Thoracic aorta endothelial cell (primary cell): ENCODE measurements around a stretch of chr3.

GRCh38 chr3:125206934-125207415 is 5.6 kb downstream of the SLC12A8 start:
- CAGE, long polyA plus RNA, result no peak

DNA sequence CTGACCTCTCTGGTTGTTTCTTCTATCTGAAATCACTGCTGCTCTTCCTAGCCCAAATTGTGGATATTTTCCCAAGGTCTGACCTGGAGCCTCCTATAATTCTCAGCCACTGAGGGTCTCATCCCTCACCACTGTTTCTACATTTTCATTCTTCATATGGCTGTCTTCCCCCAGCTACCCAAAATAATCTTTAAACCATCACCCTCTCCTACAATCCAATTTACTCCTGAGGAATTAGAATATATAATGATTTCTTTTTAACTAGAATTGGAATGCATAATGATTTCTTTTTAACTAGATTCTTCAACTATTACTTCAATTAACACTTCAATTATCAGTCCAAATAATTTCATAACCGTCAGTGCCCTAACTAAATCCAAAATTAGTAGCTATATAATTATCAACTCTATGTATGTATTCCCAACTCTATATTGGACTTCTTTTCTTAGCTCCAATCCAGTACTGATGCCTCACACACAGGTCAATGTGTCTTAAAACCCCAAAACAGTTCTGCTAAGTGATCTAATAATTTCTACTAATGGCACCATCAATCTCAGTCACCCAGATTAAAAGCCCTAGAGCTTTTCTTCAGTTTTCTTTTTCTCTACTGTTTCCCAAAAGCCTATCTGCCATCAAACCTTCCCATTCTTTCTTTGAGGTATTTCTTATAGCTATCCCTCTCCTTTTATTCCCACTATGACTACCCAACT is 12.0 kb downstream of the ZNF148 start:
- CAGE, long polyA plus RNA, result no peak

GRCh38 chr3:125363637-125364220 is 11.4 kb downstream of the ZNF148 start:
- CAGE, long polyA plus RNA, result no peak

GRCh38 chr3:125865844-125866513 is 103.0 kb upstream of the ROPN1B start:
- CAGE, long polyA plus RNA, result no peak

DNA sequence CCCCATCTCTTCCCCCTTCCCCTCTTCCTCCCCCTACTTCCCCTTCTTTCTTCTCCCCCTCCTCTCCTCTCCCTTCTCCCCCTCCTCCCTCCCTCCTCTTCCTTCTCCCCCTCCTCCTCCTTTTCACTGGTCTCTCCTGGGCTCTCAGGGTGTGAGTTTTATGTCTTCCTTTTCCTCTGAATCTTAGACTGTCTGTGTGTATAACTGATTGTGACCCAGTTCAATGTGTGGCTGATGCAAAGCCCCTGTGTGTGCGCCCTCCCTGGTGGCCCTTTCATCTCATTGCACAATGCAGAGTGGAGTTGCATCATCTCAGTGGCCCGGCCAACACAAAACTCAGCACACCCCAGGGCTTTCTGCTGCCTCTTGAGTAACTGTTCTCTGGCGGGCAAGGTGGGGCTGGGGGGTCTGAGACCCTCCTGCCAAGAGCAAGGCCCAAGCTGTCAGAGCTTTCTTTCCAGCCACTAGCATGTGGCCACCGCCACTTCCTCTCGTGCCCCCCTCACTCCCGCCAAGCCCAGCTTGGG is 80.5 kb upstream of the ALDH1L1 start:
- CAGE, long polyA plus RNA, result no peak

DNA sequence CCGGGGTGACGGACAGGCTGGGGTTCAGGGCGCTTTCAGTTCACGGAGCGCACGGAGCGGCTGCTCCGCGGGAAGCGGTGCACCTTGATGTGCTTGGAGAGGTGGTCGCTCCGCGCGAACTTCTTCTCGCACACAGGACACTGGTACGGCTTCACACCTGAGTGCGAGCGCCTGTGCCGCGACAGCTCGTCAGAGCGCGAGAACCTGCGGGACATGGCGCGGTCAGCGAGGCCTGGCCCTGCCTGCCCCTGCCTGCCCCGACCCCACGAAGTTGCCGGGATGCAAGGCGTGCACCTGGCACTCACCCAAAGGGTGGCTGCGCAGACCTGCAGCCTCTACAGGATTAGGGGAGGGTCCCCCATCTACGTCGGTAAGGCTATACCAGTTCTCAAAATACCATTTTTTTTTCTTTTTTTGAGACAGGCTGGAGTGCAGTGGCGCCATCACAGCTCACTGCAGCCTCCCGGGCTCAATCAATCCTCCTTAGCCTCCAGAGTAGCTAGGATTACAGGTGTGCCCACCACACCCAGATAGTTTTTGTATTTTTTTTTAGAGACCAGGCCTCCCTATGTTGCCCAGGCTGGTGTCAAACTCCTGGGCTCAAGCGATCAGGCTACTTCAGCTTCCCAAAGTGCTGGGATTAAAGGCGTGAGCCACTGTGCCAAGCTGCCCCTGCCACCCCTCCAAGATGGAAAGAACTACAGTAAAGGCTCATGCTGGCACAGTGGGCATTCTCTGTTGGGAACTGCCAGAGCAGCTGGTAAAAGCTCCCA is 13.3 kb downstream of the KLF15 start:
- CAGE, long polyA plus RNA, result no peak

GRCh38 chr3:126354734-126355199 is 2.4 kb downstream of the KLF15 start:
- CAGE, long polyA plus RNA, result no peak

GRCh38 chr3:126373920-126374683 is 16.9 kb upstream of the KLF15 start:
- CAGE, long polyA plus RNA, result no peak

DNA sequence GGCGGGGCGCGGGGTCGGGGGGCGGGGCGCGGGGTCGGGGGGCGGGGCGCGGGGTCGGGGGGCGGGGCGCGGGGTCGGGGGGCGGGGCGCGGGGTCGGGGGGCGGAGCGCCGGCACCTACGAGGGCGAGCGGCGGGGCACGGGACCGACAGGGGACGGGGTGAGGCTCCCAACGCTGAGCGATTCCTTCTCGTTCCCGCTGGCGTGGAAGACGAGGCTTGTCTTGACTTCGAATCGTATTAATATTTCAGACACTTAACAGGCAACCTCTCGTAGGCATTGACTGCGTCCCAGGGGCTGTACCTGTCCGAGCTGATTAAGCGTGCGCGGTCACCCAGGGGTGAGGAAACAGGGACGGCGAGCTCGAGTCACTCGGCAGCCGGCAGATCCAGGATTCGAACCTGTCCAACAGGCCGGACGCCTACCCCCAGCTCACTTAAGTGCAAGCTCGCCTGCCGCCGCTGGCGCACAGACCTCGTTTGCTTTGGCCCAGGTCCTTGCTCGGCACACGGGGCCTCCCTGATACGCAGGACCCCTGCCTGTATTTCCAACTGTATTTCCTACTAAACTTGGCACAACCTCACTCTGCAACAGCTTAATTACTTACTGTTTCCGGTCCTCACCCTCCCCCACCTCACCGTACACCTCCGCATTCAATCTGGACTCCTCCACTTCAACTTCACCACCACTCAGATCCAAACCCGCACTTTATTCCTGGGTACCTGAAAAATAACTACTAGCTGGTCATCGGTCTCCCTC is 615 bp upstream of the ZXDC start:
- CAGE, long polyA plus RNA, result no peak

- CAGE, long polyA plus RNA, result no peak
These were observed 1.2 kb upstream of the ZXDC start for GRCh38 chr3:126476885-126477383.

GRCh38 chr3:126857924-126858462 is 124.9 kb upstream of the PLXNA1 start:
- CAGE, long polyA plus RNA, result no peak

GRCh38 chr3:126858726-126859113 is 124.2 kb upstream of the PLXNA1 start:
- CAGE, long polyA plus RNA, result no peak

- CAGE, long polyA plus RNA, result no peak
These were observed 45.0 kb upstream of the PLXNA1 start for GRCh38 chr3:126937982-126938345.

DNA sequence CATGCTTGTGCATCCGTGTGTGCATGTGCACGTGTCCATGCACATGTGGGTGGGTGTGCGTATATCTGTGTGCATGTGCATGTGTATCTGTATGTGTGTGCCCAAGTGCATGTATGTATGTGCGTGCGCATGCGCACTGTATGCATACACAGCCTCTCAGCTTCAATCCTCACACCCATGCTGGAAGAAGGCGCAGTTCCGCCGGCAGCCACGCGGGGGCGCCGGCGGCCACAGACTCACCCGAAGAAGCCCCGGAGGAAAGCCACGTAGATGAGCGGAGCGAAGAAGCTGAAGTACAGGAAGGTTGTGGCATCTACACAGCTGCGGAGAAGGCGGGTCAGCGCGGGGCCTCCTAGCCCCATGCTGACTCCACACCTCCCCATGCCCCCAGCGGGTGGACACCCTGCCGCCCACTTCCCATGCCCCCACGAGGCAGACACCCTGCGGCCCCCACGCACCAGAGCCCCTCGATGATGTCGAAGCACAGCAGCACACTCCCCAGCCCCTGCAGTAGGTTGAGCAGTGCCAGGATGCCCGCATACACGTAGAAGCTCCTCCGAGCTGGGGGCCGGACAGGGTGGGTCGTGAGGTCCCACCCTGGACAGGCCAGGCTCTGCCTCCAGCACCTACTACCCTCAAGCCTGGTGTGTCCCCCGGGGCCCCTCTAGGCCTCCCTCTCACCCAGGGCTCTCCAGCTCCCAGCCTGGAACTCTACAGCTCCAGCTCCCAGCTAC is 15.4 kb downstream of the TPRA1 start:
- CAGE, long polyA plus RNA, result no peak

DNA sequence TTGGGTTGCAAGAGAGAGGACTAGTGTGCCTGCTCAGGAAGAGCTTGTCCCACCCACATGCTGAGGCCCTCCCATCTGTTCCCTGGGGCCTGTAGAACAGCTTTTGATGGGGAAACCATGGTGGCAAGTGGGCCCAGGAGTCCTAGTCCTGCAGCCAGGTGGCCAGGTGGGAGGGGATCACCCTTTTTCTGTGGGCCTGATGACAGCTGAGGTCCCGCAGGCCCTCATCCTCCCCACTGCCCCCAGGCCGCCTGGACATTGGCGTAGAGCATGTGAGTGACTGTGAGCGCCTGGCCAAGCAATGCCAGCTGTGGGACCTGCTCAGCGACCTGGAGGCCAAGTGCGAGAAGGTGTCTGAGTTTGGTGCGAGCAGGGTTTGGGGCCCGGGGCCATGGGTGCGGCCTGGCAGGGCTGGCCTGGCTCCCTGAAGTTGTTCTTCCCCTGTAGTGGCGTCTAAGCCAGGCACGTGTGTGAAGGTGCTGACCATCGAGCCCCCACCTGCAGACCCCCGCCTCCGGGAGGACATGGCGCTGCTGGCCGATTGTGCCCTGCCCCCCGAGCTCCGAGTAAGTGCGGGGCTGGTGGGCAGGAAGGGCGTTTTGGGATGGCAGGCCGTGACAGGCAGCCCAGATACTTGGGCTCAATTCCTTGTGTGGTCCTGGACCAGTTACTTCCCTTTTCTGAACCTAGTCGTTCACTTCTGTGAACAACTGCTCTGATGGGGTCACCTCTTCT is 4.1 kb downstream of the ABTB1 start:
- CAGE, long polyA plus RNA, result no peak

DNA sequence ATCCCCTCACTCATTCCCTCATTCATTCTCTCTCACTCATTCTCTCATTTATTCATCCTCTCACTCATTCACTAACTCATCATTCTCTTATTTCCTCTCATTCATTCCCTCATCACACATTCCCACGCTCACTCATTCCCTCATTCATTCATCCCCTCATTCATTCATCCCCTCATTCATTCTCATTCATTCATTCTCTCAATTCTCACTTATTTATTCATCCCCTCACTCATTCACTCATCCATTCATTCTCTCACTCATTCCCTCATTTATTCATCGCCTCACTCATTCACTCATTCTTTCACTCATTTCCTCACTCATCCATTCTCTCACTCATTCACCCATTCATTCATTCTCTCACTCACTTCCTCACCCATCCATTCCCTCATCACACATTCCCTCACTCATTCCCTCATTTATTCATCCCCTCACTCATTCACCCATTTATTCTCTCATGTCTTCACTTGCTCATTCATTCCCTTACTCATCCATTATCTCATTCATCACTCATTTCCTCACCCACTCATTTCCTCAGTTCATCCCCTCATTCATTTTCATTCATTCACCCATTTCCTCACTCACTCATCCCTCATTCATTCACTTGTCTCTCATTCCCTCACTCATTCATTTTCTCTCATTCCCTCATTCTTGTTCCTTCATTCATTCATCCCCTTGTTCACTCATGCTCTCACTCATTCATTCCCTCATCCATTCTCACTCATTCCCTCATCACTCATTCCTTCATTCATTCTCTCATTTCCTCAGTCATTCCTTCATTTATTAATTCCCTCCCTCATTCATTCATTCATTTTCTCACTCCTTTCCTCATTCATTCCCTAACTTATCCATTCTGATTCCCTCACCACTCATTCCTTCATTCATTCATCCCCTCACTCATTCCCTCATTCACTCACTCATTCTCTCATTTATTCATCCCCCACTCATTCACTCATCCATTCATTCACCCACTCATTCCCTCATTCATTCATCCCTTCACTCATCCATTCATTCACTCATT is 13.5 kb downstream of the ABTB1 start:
- CAGE, long polyA plus RNA, result no peak

DNA sequence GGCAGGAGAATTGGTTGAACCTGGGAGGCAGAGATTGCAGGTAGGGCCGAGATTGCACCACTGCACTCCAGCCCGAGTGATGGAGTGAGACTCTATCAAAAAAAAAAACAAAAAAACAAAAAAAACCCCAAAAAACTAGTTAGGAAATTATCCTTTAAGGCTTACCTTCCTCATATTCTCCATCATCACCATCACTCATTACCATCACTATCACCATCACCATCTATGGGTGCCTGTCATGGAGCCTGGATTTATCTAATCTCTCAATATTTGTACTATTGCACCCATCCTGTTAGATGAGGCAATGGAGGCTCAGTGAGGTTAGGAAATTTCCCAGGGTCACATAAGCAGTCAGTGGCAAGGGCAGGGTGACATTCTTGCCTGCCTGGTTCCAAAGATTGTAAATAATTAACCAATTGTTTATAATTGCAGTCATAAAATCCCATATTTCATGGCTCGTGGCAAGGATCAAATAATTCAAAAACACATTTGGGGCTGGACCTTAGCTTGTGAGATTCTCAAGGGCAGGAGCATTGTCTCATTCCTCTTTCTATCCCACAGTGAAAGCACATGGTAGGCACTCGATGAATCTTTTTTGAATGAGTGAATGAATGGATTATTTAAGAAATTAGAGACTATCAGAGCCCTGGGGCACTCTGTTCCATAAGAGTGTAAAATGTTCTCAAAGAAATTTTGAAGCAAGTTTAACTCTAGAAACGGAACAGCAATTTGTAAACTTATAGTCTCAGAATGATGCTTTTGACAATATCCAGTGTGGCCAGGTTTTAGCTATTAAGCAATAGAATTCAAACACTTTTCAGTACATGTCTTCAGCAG is 55.1 kb downstream of the MGLL start:
- CAGE, long polyA plus RNA, result no peak

DNA sequence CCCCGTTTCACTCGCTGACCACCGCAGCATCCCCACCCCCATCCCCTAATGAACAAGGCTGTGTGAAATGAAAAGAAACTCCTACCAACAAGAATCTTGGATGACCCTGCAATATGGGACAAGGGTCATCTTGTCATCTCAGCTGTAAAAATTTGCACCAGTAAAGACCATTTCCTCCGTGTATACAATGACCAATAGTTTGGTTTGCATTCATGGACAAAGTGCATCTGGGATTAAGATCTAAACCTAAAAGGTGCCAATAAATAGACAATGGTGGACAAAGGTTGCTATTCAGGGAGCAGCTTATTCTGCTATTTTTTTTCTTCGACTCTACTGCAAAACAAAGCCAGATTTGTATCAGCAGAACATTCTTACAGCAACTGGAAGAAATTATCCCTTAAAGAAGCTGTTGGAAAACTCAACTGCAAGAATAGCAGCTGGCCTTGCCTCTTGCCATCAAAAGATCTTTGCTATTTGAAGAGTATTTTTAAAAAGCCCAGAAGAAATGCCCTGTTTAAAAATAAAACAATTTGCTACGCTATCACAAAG is 7.9 kb downstream of the MGLL start:
- CAGE, long polyA plus RNA, result no peak

GRCh38 chr3:127814907-127816072 is 7.0 kb downstream of the MGLL start:
- CAGE, long polyA plus RNA, result no peak

- CAGE, long polyA plus RNA, result no peak
These were observed 3.5 kb upstream of the KBTBD12 start for GRCh38 chr3:127911367-127912051.